Daoy (cell line): ENCODE measurements around the genes BHLHE41 and BMAL2.

DNA sequence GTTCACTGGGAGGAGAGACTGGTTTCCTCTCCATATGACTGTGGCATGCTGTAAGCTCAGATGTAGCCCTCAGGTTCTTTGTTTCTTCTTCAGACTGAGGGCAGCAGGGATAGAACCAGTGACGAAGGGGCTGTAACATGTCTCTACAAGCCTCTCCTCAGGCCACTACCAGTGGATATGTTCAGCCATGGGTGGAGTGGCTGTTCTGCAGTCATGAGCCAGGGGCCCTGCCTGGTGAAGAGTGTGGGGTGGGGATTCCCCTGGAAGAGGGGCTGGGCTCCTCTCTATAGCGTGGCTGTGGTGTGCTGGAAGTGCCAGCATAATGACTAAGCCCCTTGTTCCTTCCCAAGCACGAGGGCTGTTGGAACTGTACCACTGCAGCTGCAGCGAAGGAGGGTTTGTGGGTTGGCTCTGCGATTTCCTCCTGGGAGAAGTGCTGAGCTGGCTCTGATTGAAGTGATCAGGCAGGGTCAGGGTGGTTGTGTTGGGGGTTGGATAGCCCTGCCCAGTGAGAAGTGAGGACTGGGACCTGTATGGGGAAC, 55.8 kb downstream of the CMAS start:
- RAMPAGE, long total RNA, result no peak

DNA sequence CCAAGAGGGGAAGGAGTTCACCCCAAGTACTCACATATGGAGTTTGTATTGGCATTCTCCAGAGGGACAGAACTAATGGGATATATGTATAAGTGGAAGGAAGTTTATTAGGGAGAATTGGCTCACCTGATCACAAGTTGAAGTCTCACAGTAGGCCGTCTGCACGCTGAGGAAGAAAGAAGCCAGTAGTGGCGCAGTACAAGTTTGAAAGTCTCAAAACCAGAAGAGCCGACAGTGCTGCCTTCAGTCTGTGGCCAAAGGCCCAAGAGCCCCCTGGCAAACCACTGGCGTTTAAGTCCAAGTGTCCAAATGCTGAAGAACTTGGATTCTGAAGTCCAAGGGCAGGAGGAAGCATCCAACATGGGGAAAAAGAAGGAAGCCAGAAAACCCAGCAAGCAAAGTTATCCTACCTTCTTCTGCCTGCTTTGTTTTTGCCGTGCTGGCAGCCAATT, 54.0 kb downstream of the ETNK1 start:
- RAMPAGE, long total RNA, result no peak

DNA sequence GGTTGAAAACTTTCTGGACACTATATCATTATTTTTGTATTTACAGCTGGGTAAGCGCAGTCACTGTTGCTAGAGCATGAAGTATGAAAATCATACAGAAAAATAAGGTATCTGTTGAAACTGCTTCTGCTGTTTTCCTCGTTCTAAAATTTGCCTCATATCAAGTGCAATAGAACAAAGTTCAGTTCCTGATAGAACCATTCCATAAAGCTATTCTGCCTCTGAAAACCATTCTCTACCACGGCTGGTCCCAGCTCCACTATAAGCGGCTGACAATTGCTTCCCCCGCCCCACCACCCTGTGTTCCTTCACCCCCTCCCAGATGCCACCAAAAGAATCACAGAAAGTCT, 413.3 kb downstream of the BCAT1 start:
- RAMPAGE, long total RNA, result no peak

DNA sequence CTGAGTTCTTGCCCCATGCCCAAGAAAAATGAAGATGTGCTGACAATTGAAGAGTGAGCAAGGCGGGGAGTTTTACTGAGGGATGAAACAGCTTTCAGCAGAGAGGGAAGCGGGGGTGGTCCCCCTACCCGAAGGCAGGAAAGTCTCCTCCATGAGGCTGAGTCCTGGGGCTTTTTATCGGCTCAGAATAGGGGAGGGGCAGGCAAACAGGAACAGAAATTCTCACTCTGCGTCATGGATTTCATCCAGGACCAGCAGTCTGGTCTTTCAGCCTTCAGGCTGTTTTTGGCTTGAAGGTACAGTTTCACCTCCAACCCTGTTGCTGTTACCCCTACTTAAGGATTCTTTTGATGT, 3.0 kb upstream of the BCAT1 start:
- RAMPAGE, long total RNA, result no peak

GRCh38 chr12:26117167-26117852, 7.5 kb downstream of the BHLHE41 start:
- RAMPAGE, long total RNA, result no peak

- RAMPAGE, long total RNA, result start-site peak on the minus strand at chr12:26124987-26125128, 283 and 31 reads in 2 replicates
Measured at GRCh38 chr12:26124836-26125775, at the start of gene BHLHE41. Gene BHLHE41 (minus strand): TSS chr12:26125037.

GRCh38 chr12:26194884-26195245, 508 bp upstream of the SSPN start:
- RAMPAGE, long total RNA, result no peak

- RAMPAGE, long total RNA, result no peak
Measured at GRCh38 chr12:26231230-26231804, 35.9 kb downstream of the SSPN start.

GRCh38 chr12:26319489-26320073, 124.2 kb downstream of the SSPN start:
- RAMPAGE, long total RNA, result no peak

- RAMPAGE, long total RNA, result no peak
Measured at GRCh38 chr12:26459601-26460501, 264.5 kb downstream of the SSPN start.

- RAMPAGE, long total RNA, result no peak
Measured at GRCh38 chr12:26643783-26644432, 189.1 kb downstream of the ITPR2 start.

DNA sequence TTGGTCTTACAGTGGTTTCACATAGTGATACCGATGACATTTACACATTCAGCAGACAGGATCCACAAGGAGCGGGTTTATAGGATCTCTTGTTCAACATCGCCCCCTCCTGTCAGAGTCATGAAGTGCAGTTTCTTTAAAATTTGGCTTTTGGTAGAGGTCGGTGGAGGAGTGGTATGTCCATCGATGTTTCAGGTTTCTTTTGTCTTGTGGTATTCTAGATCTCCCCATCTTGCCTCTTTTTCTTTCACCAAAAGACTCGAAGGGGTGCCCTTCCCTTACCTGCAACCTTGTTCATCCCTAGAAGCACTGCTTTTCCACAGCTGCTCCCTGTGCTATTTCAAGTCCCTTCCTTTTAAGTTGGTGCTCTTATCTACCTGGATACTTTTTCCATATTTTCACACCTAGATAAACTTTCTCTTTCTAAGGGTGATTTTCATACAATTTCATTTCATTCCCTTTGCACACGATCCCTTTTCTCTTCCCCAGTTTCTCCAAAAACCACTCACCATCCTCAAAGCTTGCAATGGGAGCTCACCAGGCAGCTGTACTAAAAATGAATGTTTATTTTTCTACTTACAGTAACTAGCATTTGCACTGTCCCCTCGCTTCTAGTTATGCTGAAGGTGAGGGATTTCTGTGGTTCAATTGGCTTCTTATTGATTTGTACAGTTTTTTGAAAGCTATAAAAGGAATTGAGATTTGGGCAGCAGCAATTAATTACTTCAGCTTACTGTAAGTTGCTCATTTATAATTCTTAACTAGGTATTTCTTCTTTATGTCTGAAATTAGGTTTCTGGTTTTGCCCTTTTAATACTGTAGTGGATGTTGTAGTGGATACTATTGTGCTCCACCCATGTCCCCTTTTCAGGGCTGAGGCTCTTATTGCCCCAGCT, 181.1 kb downstream of the ITPR2 start:
- RAMPAGE, long total RNA, result no peak

DNA sequence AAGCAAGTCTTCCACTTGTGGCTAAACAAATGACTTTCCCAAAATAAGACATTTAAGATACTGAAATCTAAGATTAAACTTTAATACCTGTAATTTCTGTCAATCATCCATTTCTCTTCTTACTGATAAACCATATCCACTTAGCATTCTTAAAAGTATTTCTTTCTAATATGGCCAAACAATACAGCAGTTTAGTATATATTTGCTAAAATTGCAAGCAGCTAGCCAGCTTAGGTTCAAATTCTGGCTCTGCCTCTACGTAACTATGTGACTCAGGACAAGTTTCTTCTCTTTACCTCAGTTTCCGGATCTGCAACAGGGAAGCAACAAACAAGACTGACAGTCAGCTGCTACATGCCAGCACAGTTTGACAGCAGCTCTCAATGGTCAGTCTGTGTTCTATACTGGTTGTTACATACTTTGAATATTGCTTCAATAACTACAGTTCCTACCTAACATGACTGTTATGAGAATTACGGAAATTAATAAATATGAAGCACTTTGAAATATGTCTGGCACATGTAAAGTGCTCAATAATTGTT, 1.9 kb downstream of the INTS13 start:
- RAMPAGE, long total RNA, result no peak

- RAMPAGE, long total RNA, result no peak
Measured at GRCh38 chr12:26960378-26960934, 22.2 kb downstream of the FGFR1OP2 start.

DNA sequence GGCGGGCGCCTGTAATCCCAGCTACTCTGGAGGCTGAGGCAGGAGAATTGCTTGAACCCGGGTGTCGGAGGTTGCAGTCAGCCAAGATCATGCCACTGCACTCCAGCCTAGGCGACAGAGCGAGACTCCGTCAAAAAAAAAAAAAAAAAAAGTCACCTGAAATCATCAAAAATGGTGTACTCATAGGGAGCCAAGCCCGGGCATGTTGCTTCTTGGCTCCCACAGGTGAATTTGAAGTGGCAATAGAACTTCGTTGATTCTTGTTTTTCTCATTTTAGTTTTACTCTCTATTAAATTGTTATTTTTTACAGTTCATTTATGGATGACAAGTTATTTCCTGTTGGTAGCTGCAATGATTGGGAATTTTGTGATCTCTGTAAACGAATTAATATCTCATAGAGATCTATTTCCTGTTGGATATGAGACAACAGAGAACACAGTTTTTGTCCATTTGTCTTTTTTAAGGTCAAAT, 1.3 kb downstream of the TM7SF3 start:
- RAMPAGE, long total RNA, result no peak

GRCh38 chr12:27237954-27238505, 6.1 kb upstream of the STK38L start:
- RAMPAGE, long total RNA, result no peak

GRCh38 chr12:27332667-27333424, at the start of gene BMAL2:
Gene BMAL2 (plus strand): TSS chr12:27332836.
- RAMPAGE, long total RNA, result no peak

- RAMPAGE, long total RNA, result no peak
Measured at GRCh38 chr12:27552714-27553705, 29.0 kb downstream of the PPFIBP1 start.

DNA sequence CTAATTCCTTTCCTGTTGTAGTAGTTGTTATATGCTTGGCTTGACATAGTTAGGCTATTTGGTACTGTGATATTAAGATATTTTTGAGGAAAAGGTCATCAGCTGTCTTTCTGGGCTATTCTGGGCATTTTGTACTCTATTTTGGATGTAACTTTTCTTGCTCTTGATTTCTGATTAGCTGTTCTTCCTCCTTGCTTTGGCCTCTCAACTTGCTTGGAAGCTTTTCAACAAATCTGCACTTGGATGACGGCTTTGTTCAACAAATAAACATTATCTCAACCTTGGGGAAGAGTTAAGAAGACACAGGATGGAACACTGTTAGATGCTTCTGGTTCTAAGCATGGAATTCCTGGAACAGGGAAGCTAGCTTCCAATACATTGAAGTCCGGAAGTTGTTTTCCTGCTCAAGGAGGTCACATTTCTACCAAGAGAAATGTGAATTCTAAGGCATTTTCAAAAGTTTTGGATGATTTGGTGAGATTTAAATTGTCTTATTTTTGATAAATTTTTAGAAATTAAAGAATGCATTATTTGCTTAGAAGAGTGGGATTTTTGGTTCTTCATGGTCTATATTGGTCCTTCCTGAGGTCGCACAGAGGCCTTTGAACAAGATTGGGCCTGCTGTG, 59.1 kb downstream of the PPFIBP1 start:
- RAMPAGE, long total RNA, result no peak

- RAMPAGE, long total RNA, result no peak
Measured at GRCh38 chr12:27634880-27635232, 61.4 kb upstream of the REP15 start.